Glomerular endothelial cell (primary cell): Measurements from ENCODE around the gene BMPER.

DNA sequence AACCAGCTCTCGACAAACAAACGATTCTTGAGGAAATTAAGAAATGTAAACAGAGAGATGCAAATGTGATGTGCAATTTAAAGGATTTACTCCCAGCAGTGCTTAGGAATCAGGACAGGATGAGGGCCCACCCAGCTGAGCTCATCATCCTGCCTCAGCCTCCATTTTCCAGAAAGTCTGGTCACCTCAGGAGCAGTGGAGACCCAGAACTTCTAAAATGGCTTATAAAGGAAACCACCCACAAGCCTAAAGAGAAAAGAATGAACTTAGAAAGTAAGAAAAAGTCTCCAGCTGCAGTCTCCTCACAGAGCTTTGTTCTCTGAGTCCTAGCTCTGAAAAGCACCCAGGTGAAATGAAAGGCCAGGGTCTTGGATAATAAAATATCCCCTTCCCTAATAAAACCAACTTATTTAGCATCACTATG, 83.0 kb downstream of the PDE1C start:
- RAMPAGE, long total RNA: no peak

DNA sequence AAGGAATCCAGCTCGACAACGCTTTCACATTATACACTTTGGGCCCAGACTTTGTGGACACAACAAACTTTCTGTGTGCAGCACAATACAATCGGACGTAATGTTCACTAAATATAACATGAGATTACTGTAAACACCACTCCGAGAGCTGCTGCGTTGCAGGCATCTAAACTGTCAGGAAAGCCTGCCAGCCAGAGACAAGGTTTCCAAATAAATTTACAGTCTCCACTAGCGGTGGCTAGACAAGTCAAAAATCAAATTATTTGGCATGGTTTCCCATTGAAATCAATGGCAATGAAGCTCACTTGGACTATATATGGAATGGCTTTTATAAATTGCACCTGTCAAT, 1.4 kb downstream of the PDE1C start:
- RAMPAGE, long total RNA: no peak

DNA sequence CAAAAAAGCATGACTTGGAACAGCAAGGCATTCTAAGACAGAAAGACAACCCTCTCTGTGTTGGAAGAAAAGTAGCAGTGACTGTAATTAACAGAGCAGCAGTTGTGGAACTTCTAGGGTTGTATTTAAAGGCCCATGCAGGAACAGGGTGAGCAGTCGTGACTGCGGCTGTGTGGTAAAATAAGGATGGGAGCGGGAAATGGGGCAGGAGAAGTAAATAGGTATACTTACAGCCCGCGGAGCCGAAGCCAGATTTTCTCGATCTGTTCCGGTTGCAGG, 206 bp downstream of the PDE1C start:
- RAMPAGE, long total RNA: no peak

DNA sequence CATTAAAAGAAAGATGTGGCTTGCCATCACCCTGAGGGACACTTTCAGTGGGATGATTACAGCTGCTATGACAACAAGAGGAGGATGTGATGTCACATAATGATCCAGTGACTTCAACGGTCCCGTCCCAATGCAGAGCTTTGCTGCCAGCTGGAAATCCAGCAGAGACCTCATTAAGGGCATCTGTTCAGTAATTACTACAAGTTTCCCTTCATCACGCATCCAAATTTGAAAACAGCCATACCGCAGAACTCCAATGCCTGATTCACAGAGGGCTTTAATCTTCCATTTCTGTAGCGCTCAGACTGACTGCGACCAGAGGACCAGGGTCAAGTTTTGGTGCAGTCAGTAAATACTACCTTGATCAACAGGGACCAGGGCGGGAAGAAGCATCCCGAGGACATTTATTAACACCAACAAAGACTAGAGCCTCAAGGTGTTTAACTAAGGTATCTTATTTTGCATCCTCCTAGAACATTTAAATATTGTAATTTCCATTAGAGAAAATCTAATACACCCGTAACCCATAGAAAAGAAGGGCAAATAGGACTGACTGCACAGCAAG, 206.5 kb downstream of the LSM5 start:
- RAMPAGE, long total RNA: no peak

DNA sequence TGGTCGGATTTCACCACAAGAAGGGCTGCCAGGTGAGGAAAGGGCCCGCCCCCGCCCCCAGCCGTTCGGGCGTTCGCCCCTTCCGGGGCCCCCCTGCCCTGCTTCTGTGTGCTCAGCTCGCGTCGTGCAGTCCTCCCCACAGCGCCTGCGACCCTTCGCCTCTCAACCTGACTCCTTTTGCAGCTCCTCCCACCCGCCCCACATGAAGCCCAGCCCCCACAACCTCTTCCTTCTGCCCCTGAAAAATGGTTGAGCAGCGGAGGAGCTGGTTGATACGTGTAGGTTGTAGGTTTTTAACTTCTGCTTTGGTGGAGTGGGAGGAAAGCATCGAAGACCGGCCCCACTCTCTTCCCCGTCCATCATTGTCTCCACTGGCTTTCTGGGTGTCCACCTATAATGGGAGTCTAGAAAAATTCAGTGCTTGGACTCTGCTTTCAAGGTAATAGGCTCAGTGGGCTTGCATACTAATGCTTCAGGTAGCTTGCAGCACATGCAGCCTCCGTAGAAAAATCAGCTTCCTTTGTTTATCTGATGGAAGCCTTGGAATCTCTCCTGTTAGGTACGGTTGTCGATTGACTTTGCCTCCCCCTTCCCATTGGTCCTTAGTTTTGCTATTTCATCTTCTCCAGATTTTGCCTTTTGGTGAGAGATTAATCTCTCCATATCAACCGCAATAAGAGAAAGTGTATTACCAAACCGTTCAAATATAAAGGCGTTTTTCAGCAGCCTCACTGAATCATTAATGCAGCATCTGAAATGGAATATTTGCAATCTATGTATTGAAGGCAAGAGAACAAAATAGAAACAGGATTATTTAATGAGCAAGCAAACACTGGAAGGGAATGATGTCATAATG, 710 bp downstream of the AVL9 start:
- RAMPAGE, long total RNA: no peak

- RAMPAGE, long total RNA: no peak
Observed at GRCh38 chr7:32677692-32677987, 182.4 kb downstream of the AVL9 start.

GRCh38 chr7:32890406-32890837, 1.1 kb downstream of the KBTBD2 start:
- RAMPAGE, long total RNA: no peak

- RAMPAGE, long total RNA: no peak
Observed at GRCh38 chr7:32992943-32993209, 35.6 kb downstream of the FKBP9 start.

- RAMPAGE, long total RNA: no peak
Observed at GRCh38 chr7:33351673-33352073, 222.3 kb downstream of the BBS9 start.

DNA sequence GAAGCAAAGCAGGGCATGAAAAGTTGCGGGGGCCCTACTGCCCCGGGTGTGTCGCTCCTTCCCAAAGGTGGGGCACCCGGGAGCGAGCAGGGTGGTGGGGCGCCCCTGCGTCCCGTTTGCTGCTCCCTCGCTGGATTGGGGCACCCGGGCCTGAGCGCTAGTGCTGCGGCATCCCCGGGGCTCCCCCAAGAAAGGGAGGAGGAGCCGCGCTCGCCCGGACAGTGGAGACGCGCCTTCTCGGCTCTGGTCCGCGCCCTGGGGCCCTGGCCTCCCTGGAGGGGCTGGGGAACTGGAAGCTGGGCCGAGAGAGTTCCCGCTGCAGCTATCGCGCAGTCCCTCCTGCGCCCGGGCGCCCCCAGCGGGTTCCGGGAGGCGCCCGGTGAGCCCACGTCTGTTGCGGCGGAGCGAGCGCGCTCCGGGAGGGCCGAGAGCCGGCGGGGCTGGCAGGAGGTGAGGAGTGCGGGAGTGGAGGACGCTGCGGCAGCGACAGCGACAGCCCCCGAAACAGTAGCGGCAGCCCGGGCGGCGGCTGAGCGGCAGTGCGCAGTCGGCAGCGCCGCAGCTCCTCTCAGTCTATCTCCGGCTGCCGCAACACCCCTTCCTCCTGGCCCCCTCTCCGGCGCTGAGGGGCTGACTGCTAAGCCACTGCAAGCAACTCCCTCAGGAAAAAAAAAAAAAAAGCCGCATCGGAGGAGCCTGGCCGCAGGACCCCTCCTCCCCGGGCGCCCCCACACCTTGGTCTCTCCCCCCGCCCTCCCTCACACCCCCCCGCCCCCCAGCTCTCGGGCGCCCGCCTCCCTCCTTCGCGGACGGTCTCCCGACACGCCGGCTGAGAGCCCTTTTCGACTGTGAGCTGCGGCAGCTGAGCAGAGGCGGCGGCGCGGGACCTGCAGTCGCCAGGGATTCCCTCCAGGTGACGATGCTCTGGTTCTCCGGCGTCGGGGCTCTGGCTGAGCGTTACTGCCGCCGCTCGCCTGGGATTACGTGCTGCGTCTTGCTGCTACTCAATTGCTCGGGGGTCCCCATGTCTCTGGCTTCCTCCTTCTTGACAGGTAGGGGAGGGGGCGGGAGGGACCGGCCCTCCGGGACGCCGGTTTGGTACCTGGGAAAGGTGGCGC, at the start of gene BMPER:
Gene BMPER, plus strand, starts transcription at position 845 of the 1,118 bp plus-strand sequence.
- RAMPAGE, long total RNA: no peak

DNA sequence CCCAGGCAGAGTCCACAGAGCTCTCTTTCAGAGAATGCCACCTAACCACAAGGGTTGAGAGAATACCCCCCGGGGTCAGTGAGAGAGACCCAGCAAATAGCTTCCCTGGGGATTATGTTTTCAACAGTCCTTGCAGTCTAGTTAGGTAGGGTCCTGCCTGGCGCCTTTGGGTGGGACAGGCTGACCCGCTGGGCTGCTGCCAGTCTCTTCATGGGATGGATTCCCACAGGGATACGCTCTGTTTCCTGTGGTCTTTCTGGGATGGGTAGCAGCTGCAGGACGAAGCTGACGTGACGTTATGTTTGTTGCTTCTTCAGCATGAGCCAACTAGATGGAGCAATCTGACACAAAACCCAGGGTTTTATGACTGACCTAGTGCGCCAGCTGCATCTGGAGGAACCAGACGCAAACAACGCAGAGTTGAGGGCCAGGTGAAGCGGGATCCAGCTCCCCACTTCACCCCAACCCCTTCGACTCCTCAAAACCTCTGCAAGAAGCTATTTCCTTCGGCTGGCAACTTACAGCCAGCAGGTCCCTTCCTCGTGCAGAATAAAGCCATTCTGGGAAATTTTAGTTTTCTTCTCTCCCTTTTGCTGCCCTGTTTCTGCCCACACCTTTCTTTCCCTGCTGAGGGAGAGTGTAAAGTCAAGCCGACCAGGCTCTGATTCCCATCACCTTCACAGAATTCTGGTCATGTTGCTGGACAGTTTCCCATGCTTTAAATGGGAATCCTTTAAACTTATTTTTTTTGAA, 16.3 kb downstream of the BMPER start:
- RAMPAGE, long total RNA: no peak

- RAMPAGE, long total RNA: no peak
Observed at GRCh38 chr7:33987366-33987662, 82.0 kb downstream of the BMPER start.

DNA sequence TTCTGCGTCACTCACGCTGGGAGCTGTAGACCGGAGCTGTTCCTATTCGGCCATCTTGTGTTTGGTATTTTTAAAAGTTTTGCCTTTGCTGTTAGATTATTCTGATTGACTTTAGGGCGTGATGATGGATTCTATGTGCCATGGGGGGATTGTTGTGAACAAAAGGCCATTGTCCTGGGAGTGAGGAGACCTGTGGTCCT, 89.1 kb downstream of the BMPER start:
- RAMPAGE, long total RNA: no peak

GRCh38 chr7:34152755-34153306, 247.5 kb downstream of the BMPER start:
- RAMPAGE, long total RNA: no peak

- RAMPAGE, long total RNA: no peak
Observed at GRCh38 chr7:34748124-34748884, 90.3 kb downstream of the NPSR1 start.

- RAMPAGE, long total RNA: no peak
Observed at GRCh38 chr7:35250945-35251364, 2.9 kb downstream of the TBX20 start.

DNA sequence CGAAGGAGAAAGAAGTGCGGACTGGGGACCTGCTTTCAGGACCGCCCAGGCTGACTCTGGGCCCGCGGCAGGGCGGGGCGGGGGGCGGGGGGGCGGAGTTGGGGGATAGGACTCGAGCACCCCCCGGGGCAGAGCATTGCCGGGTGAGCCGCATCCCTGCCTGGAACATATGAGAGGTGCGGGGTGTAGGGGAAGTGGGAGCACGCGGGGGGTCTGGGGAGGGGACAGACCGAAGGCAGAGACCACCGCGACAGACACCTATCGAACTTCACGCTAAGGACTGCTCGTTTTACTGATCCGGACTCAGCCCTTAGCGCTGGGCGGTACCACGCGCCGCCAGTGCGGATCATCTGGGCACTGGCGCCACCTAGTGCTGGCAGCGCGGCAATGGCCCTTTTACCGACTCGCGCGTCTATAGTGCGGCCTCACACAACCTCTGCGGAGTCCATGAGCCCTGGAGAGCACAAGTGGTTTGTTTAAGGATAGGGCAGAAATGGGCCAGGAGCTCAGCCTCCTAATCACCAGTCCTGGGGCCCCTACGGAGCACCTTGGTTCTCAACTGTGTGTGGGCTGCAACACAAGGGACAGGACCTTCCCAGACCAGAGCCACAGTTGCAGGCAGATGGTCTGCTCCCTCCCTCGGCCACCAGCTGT, 157.6 kb downstream of the HERPUD2 start:
- RAMPAGE, long total RNA: no peak

GRCh38 chr7:36045428-36045676, 107.7 kb upstream of the EEPD1 start:
- RAMPAGE, long total RNA: no peak

DNA sequence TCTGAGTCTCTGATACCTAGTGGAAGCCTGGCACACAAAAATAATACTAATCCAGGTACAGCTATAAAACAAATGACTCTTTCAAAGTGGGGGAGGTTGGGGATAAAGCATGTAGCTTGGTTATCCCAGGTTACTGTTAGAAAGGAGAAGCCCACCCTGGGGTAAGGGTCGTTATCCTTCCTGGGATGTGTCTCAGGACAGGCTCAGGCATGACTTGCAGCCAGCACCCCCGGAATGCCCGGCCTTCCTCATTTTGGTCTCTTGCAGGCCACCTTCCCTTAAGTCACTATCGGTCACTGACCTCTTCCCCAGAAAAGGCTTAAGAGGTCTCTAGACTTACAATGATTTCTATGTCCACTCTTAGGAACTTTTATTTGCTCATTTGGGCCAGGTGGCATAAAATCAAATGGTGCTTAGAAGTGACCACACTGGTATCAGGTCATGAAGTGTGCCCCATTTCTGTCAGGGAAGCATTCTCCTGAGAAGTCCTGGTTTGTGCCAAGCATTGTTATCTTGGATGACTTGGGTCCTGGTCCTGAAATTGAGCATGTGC, 37.7 kb downstream of the EEPD1 start:
- RAMPAGE, long total RNA: no peak

GRCh38 chr7:36192036-36192661, 39.1 kb downstream of the EEPD1 start:
- RAMPAGE, long total RNA: no peak